Ovary (tissue), 7 donors: ENCODE measurements around a stretch of chr1.

GRCh38 chr1:241593084-241593846 is 46.9 kb downstream of the CHML start:
- PRO-cap, 7 experiments, result no peak in any of the 7 experiments
- RAMPAGE, long total RNA, 2 experiments, result no peak in any of the 2 experiments

- PRO-cap, 7 experiments, result no peak in any of the 7 experiments
- RAMPAGE, long total RNA, 2 experiments, result no peak in any of the 2 experiments
Observed at GRCh38 chr1:241634957-241635879, 5.0 kb downstream of the CHML start.

- PRO-cap, 7 experiments, result peak in 5 of 7 experiments; most common minus-strand start chr1:241709242 (in 5)
- RAMPAGE, long total RNA, 2 experiments, result no peak in any of the 2 experiments
Observed at GRCh38 chr1:241709067-241709310, 56.9 kb downstream of the WDR64 start.

DNA sequence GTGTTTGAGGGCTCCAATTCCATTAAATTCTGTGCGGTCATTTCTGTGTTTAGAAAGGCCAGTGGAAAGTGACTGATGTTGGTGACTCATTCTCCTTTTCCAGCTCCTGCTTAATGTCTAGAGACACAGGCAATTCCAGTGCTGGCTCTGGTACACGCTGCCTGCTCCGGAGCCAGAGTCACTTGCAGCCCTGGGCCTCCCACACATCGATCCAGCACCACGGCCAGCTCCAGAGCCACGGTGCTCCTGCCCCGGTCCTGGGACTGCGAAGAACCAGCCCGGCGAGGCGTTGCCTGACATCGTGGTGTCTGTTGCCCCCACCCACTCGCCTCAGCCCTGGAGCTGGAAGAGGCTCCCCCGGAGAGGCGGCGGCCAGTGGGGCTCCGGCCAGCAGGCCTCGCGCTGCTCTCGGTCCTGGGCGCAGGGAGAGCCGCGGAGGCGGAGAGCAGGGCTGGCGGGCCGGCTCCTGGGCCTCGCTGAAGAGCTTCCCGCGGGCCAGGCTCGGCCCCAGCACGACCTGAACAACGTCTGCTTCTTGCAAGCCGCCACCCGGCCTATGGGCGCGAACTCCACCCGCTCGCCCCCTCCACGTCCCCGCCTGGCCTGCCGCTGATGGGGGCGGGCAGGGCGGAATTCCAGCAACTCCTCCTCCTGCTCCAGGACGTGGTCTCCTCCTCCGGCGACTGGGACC is 364.8 kb downstream of the CEP170 start:
- PRO-cap, 7 experiments, result no peak in any of the 7 experiments
- RAMPAGE, long total RNA, 2 experiments, result no peak in any of the 2 experiments

GRCh38 chr1:243235459-243235880 is 19.6 kb downstream of the CEP170 start:
- PRO-cap, 7 experiments, result no peak in any of the 7 experiments
- RAMPAGE, long total RNA, 2 experiments, result no peak in any of the 2 experiments

DNA sequence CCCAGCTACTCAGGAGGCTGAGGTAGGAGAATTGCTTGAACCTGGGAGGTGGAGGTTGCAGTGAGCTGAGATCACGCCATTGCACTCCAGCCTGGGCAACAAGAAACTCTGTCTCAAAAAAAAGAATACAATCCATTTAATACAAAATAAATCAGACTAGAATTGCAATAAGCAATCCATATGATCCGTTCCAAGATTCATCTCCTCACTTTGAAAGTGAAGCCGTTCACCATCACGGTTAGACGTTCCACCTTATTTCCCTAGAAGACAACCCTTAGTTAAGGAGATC is 14.9 kb downstream of the CEP170 start:
- PRO-cap, 7 experiments, result no peak in any of the 7 experiments
- RAMPAGE, long total RNA, 2 experiments, result no peak in any of the 2 experiments

GRCh38 chr1:243268619-243270018 is 13.3 kb downstream of the SDCCAG8 start:
- PRO-cap, 7 experiments, result no peak in any of the 7 experiments
- RAMPAGE, long total RNA, 2 experiments, result no peak in any of the 2 experiments

- PRO-cap, 7 experiments, result no peak in any of the 7 experiments
- RAMPAGE, long total RNA, 2 experiments, result no peak in any of the 2 experiments
Observed at GRCh38 chr1:243454622-243454967, 198.8 kb downstream of the SDCCAG8 start.

- PRO-cap, 7 experiments, result no peak in any of the 7 experiments
- RAMPAGE, long total RNA, 2 experiments, result no peak in any of the 2 experiments
Observed at GRCh38 chr1:243461604-243462498, 206.0 kb downstream of the SDCCAG8 start.

- PRO-cap, 7 experiments, result no peak in any of the 7 experiments
- RAMPAGE, long total RNA, 2 experiments, result no peak in any of the 2 experiments
Observed at GRCh38 chr1:243471907-243472125, 216.0 kb downstream of the SDCCAG8 start.

GRCh38 chr1:243713806-243714350 is 136.2 kb downstream of the AKT3 start:
- PRO-cap, 7 experiments, result peak in 2 of 7 experiments; most common minus-strand start chr1:243713920 (in 2)
- RAMPAGE, long total RNA, 2 experiments, result no peak in any of the 2 experiments

DNA sequence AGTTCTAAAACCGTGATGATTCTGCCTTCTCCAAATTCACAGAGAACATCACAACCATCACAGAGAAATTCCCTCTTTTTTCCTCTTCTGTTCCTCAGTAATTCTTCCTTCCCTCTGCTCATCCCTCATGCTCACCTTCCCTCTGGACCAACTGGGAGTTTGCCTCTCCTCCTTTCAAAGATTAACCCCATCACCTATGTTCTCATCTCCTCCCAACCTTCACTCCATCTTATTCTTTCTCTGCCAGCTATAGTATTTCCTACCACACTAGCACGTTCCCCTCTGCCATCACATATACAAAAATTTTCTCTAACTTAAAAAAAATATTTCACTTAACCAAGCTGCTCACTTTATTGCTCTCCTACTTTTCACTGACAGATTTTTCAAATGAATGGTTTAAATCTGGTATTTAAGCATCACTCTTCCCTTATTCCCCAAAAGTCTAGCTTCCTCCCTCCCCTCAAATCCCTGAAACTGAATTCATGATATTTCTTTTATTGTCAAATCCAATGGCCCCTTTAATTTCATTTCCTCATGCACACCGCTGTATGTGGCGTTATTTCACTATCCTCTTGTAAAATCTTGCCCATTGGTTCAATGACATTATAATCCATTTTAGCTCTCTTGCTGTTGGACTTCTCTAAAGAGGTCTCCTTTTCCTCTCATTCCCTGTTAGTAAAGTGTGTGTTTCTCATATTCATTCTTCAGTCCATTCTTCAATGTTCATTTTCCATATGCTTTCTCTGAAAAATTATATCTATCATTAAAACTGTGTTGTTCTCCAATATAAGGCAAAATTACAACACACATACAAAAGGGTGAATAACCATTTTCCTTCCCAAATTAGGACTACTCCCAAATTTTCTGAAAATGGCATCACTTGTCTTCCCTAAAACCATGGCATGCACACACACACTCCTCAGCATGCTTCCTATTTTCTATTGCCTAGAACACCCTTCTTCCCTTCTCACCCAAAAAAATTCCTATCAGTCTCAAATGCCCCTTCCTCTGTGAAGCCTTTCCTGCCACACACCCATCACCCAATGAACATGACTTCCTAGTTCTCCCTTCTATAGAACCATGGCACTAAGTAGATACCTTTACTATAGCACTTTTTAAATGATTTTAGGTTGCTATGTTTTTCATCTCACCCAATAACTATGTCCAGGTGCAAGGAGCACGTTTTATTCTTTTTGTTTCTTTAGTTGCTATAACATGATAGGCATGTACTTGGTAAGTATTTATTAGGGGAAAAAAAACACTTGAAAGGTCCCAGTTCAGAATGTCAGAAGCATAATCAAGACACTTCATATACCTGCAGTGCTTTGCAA is 44.5 kb downstream of the AKT3 start:
- PRO-cap, 7 experiments, result no peak in any of the 7 experiments
- RAMPAGE, long total RNA, 2 experiments, result no peak in any of the 2 experiments

- PRO-cap, 7 experiments, result no peak in any of the 7 experiments
- RAMPAGE, long total RNA, 2 experiments, result no peak in any of the 2 experiments
Observed at GRCh38 chr1:243927096-243927361, 77.0 kb upstream of the AKT3 start.

GRCh38 chr1:244074451-244075230 is 23.6 kb downstream of the ZBTB18 start:
- PRO-cap, 7 experiments, result no peak in any of the 7 experiments
- RAMPAGE, long total RNA, 2 experiments, result no peak in any of the 2 experiments

DNA sequence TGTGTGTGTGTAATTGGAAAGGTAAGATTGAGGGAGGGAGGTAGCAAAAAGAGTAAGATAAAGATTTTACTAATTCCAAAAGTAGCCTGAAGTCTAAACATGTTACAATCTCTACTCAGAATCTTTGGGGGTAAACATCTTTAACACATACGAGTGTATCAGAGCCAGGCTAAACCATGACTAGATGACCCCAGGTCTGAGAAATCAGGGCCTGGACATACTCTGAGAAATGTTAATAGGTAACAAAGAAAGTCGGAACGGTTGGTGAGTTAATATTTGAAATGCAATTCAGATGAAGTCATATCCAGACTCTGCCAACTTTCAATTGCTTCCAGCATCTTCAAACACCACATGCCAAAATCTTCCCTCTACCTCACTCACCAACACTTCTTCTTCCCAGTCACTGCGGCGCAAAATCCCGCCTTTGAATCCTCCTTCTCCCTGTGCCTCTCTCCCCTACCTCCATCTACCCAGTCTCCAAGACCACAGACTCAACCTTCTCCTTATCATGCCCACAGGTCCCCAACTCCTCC is 41.1 kb downstream of the ZBTB18 start:
- PRO-cap, 7 experiments, result no peak in any of the 7 experiments
- RAMPAGE, long total RNA, 2 experiments, result no peak in any of the 2 experiments

- PRO-cap, 7 experiments, result no peak in any of the 7 experiments
- RAMPAGE, long total RNA, 2 experiments, result no peak in any of the 2 experiments
Observed at GRCh38 chr1:244104187-244104827, 53.2 kb downstream of the ZBTB18 start.

DNA sequence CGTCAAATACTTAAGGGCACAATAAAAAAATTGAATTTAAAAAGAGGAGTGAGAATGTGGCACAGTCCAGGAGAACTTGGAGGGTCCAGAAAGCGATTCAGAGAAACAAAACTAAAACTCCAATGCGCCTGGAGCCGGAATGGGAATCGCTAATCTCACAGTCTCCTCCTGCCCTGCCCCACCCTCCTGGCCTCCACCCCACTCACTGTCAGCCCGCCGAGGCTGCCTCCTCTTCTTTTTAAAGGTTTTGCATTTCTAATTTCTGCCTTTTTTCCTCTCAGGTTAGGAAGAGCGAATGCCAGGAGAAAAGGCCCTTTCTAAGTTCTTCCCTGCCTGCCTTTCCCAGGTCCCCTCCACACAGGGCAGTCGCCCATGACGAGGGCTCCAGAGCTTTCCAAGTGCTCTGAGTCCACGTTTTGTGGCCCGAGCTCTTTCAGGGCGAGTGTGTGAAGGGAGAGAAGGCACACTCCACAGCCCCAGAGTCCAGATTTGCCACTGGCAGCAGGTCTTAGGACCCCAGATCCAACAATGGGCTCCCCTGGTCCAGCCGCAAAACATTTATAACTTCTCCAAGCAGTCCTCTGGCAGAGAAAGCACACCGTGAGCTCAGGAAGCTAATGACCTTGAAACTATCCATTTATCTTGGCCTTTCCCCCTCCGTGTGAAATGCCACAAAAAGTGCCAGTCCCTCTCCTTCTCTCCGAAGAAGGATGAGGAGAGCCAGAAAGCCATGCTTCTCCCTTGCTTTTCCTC is 135.5 kb downstream of the ZBTB18 start:
- PRO-cap, 7 experiments, result no peak in any of the 7 experiments
- RAMPAGE, long total RNA, 2 experiments, result no peak in any of the 2 experiments

DNA sequence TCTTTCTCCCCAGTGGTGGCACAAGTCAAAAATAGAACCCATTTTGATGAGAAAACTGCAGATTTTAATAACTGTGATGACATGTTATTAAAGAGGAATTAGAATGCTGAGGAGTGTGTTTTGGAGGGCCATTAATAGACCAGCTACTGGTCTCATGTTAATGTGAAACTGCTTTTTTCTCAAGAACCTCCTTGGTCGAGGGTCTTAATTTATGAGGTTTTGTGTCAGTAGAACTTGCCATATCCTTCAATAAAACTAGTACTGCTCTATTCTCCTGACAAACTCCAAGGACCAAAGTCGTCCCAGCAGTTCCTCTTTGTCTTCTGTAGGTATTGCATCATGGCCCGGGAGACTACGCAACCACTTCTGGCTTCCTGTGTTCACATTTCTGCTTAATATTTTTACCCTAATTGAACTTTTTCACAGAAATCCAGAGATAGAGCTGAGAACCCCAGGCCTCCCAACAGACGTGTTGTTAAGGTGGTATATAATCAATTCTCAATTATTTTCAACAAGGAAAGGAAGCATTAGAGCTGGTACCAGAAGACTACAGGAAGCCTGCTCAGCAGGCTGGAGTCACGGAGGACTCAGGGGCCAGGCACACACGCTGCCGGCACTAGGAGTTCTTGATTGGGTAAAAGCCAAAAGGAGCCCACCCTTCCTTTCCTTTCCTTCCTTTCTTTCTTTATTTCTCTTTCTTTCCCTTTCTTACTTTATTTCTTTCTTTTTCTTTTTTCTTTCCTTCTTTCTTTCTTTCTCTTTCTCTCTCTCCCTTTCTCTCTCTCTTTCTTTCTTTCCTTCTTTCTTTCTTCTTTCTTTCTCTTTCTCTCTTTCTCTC is 127.9 kb upstream of the C1orf100 start:
- PRO-cap, 7 experiments, result no peak in any of the 7 experiments
- RAMPAGE, long total RNA, 2 experiments, result no peak in any of the 2 experiments

- PRO-cap, 7 experiments, result no peak in any of the 7 experiments
- RAMPAGE, long total RNA, 2 experiments, result no peak in any of the 2 experiments
Observed at GRCh38 chr1:244303947-244304572, 48.4 kb upstream of the C1orf100 start.

DNA sequence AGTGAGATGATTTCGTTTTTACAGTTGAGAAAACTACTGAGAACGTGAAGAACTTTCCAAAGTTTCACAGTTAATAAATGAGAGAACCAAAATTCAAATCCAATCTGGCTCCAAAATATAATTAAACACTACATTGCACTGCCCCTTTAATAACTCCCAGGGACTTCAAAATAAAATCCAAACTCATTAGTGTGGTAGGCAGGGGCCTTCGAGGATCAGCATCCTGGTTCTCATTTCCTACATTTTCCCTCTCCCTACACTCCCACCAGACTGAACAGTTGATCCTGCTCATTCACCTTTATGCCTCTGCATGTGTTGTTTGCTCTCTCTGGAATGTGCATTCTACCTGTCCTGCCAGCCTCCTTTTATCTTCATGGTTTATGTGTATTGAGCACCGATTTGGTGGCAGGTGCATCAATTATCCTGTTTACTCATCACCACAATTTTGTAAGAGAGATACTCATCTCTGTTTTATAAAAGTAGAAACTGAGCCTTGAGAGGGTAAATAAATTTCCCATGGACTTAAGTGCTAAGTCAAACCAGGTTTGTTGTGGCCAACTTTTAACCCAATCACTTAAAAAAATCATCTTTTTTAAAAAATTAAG is 25.7 kb upstream of the C1orf100 start:
- PRO-cap, 7 experiments, result no peak in any of the 7 experiments
- RAMPAGE, long total RNA, 2 experiments, result no peak in any of the 2 experiments